Foreskin fibroblast (primary cell): ENCODE results near the genes IRF2BP1, PGLYRP1 and IGFL2.

GRCh38 chr19:45514433-45514930 lies 7.2 kb downstream of the VASP start:
- RRBS, result 67% methylated on average over 3 of the region's 13 CpGs

DNA sequence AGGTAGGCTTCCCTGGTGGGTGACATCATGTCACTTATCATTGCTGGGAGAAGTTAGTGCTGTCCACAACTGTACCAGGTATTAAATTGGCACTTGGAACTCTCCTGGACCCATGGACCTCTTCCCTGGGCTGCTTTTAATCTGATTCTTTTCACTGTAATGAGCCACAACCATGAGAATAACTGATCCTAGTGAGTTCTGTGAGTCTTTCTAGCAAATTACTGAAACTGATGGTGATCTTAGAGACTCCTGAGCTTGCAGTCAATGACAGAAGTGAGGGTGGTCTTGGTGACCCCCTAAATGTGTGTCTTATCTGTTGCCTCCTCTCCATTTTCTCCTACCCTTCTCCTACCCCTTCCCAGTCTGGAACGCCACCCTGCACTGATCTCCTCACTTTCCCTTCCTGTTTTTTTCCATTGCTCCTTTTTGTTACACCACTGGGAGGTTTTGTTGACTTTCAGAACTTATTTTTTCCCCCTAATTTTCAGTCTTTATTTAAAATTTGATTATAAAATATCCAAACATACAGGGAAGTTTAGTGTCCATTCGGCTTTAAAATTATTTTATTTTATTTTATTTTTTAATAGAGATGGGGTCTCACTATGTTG lies 25.0 kb downstream of the VASP start:
- RRBS, result no CpG with 5 or more reads among the region's 2 CpGs

DNA sequence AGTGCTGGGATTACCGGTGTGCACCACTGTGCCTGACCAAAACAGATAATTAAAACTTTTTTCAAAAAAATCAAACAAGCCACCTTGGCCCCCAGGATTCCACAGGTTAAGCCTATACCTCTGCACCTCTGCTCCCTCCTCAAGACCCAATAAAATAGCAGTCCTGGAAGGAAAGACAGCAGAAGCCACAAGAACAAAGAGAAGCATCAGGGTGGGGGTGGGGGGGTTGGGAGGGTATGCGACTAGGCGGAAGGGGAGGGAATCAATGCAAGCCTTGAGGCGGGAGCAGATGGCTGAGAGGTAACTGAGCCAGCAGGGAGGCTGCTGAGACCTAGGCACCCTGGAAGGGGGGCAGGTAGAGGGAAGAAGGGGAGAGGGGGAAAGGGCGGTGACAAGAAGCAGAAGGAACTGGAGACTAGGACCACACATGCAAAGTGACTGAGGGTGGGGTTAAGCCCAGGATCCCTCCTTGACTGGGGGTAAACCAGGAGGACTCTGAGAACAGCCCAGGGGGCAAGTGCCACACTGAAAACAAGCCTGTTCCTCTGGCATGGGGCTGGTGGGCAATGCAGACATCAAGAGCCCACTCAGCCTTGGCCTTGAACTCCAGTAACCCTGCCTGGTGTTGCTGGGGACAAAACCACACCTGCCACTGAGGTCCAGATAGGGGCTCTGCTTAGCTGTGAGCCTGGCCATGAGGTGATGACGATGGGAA lies 20.5 kb downstream of the OPA3 start:
- RRBS, result no CpG with 5 or more reads among the region's 6 CpGs

- RRBS, result no CpG with 5 or more reads among the region's 8 CpGs
Observed at GRCh38 chr19:45595615-45596288, 6.3 kb downstream of the GPR4 start.

DNA sequence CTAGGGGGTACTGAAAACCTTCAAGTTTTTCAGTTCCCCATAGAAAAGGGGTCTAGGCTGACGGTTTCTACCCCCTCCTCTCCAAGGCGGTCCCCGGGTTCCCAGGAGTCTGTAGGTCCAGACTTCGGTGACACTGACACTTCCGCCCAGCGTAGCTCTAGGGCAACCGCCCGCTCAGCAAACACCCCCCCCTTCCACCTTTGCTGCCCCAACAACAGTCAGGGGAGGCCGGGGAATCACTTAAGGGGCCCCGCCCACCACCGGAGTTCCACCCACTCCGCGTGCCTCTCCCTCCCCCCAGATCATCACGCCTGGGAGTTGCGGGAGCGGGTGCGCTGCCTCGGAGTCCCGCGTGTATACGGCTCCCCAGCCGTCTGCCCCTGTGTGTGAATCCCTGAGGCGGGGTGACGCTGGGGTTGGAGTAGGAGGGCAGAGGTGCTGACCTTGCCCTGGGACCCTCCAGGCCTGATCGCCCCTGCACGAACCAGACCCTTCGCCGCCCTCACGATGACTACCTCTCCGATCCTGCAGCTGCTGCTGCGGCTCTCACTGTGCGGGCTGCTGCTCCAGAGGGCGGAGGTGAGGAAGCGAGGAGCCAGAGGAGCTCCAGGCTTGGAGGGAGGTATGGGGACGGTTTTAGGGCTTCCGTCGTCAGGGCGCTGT lies 1.1 kb downstream of the GIPR start:
- RRBS, result no CpG with 5 or more reads among the region's 38 CpGs

- RRBS, result no CpG with 5 or more reads among the region's 4 CpGs
Observed at GRCh38 chr19:45782737-45783015, 386 bp upstream of the DMPK start.

GRCh38 chr19:45822884-45823566 lies 7.9 kb upstream of the RSPH6A start:
- RRBS, result no CpG with 5 or more reads among the region's 16 CpGs

GRCh38 chr19:45884464-45885562 lies 1.1 kb downstream of the IRF2BP1 start:
- RRBS, result 53% methylated on average over 43 of the region's 94 CpGs

GRCh38 chr19:45885782-45886332 lies at the start of gene IRF2BP1:
Gene IRF2BP1 (minus strand): TSS chr19:45886141.
- RRBS, result 2% methylated on average over 32 of the region's 78 CpGs

DNA sequence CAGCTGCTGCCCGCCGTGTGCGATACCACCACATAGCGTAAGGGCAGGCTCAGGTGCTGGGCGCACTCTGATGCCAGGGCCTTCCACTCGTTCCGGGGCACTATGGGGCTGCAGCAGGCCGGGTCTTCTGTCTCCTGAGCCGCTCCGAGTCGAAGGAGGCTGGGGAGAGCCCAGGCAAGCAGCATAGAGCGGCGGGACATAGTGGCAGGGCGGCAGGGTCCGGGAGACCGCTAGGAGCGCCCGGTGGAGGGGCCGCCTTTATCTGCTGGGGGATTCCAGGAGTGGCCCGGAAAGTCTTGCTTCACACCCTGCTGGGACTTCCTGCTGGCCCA lies at the start of gene PGLYRP1:
Gene PGLYRP1 (minus strand): TSS at position 232 of the 332 bp plus-strand sequence.
- RRBS, result 12% methylated on average over 10 of the region's 20 CpGs

DNA sequence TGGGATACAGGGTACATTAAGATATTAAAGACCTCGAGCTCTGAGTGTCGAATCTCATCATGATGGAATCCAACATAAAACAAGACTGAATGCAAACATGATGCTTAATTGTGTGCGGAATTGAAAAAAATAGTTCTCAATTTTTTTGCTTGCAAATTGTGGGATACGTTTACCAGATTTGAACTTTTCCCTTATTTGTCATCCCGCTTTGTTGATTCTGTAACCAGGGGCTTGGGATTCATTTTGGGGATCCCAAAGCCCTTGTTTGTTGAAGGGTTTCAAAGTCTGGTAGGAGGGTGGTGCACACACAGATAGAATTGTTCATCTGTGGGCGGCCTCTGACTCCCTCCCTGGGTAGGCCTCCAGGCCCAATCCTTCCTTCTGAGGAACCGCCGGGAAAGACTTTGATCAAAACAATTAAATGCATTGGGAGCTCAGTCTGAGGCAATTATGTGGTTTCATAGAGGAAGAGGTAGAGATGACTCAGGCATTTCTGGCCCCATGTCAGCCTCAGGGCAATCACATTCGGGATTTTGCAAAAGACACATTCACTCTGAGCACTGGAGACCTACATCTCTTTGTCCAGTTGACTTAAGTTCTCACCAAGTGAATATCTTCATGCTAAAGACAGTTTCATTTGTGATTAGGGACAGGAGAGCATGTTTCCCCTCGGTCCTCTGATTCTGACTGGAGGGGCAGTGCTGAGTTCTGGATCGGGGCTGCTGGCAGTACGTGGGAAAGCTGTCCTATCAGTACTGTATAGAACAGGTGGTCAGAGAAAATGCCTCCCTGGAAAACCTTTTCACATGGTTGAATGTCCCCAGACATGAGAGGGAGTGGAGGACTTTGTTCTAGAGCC lies 27.7 kb upstream of the IGFL4 start:
- RRBS, result no CpG with 5 or more reads among the region's 12 CpGs

- RRBS, result no CpG with 5 or more reads among the region's 3 CpGs
Observed at GRCh38 chr19:46131943-46132335, 7.5 kb upstream of the IGFL3 start.

DNA sequence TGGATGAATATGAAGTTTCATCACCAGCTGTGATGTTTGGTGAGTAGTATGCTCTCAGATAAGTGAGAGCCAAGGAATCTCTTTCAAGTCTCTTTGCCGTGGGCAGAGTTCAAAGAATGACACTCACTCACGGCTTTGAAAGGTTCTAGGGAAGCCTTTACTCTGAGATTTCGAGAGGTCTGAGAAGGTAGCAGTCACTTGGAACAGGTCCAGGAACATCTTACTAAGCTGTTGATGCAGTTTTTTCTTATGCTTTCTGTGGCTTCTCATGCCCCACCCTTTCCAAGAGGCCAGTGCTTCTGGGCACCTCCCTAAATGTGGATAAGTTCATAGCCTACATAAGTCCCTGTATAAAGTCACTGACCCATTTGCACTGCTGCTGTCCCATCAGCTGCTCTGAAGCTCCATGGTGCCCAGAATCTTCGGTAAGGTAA lies at the start of gene IGFL2:
Gene IGFL2 (plus strand): TSS at position 366 of the 434 bp plus-strand sequence.
- RRBS, result no CpG with 5 or more reads among the region's 4 CpGs

- RRBS, result no CpG with 5 or more reads among the region's 3 CpGs
Observed at GRCh38 chr19:46210955-46211518, 18.5 kb upstream of the IGFL1 start.

DNA sequence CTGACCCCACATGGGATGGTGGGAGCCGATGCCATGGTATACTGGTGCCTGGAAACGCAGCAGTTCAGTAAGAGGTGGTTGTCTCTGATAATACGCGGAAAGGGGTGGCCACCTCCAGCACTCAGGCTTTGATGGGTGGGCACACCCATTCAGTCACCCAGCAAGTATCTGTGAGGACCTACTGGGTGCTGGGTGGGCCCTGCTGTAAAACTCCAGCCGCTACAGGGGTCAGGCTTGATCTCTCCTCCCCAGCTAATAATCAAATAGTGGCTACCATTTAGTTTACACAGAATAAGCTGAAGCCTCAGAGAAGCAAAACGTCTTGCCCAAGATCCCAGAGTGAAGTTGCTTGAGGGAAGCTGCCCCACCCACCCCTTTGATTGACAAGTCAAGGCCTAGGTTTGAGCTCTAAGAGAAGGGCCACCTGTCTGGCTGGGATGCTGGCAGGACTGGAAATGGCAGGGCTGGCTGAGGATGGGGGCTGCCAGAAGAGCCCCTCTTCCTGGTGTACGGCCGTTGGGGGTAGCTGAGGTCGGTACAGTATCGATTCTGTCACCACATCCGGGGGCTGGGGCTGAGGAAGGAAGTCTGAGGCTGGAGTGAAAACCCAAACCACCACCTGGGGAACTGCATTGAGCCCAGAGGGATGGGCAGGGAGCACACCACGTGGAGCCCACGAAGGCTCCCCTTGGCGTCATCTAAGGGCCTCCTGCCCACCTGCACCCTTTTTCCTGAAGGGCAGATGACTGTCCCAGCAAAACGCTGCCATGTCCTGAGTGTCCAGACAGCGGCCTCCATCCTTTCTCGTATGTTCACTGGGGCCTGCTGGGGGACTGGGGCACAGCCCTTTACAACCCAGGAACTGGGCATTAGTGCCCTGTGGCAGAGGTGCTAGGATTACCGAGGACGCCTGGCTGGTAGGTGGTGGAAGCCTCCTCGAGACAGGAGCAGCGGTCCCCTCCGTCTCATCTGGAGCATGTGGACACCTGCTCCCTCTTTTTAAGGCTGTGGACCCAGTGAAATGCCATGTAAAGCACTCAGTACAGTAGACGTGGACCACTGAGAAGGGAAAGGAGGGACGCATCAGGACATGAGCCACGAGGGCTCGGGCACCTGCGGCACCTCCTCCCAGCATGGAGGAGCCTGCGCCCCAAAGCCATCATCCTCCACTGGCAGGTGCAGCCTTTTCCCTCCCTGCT lies 1.4 kb upstream of the PRKD2 start:
- RRBS, result no CpG with 5 or more reads among the region's 28 CpGs

- RRBS, result no CpG with 5 or more reads among the region's 31 CpGs
Observed at GRCh38 chr19:46723986-46724882, 7.3 kb upstream of the PRKD2 start.

DNA sequence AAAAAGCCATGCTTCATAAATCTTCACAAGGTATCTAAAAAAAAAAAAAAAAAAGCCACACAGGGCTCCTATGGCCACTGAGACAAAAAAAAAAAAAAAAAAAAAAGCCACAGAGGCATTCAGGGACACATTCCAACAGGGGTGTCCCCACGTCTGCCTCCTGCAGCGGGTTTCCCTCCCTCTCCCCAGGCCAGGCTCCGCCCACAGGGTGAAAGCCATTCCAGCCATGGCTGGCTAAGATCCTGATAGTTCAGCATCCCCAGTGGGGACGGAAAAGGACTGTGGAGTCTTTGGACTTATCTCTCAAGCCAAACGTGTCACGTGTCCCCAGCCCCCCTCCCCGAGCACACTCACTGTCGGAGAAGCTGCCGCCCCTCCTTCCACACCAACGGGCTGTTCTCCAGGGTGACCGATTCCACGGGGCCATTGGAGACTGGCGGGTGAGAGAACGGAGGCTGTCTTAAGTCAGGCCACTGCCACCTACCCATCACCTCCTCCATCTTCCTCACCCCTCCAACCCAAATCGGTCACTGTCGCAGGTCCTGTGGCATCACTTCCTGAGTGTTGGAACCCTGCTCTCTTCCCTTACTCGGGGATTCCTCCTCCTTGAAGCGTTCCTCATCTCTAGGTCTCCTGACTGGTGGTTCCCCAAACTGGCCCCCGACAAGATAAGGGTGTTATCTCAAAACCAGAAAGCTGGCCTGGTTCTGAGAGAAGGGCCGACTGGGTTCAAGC lies 9.2 kb upstream of the FKRP start:
- RRBS, result no CpG with 5 or more reads among the region's 20 CpGs

DNA sequence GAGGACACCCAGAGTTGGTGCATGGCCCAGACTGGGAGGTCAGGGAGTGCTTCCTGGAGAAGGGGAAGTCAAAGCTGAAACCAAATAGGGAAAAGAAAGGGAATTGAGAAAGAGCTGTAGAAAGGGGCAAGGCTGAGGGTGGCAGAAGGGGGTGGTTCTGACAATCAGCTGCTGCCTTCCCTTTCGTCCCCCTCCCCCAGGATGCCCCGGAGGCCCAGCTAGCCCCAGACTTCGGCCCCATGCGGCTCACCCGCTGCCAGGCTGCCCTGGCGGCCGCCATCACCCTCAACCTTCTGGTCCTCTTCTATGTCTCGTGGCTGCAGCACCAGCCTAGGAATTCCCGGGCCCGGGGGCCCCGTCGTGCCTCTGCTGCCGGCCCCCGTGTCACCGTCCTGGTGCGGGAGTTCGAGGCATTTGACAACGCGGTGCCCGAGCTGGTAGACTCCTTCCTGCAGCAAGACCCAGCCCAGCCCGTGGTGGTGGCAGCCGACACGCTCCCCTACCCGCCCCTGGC lies 9.0 kb upstream of the STRN4 start:
- RRBS, result no CpG with 5 or more reads among the region's 24 CpGs

DNA sequence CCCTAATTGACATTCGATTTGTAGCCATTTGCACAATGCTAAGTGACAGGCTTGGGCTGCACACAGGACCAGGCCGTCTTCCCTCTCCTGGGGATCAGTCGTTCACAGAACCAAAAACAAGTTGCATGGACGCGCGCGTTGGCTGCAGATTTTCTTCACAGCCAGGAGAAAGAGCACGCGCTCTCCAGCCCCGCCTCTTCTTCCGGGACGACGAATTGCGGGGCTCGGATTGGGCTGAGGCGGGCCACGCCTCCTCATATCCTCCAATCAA lies 891 bp upstream of the ARHGAP35 start:
- RRBS, result no CpG with 5 or more reads among the region's 17 CpGs

DNA sequence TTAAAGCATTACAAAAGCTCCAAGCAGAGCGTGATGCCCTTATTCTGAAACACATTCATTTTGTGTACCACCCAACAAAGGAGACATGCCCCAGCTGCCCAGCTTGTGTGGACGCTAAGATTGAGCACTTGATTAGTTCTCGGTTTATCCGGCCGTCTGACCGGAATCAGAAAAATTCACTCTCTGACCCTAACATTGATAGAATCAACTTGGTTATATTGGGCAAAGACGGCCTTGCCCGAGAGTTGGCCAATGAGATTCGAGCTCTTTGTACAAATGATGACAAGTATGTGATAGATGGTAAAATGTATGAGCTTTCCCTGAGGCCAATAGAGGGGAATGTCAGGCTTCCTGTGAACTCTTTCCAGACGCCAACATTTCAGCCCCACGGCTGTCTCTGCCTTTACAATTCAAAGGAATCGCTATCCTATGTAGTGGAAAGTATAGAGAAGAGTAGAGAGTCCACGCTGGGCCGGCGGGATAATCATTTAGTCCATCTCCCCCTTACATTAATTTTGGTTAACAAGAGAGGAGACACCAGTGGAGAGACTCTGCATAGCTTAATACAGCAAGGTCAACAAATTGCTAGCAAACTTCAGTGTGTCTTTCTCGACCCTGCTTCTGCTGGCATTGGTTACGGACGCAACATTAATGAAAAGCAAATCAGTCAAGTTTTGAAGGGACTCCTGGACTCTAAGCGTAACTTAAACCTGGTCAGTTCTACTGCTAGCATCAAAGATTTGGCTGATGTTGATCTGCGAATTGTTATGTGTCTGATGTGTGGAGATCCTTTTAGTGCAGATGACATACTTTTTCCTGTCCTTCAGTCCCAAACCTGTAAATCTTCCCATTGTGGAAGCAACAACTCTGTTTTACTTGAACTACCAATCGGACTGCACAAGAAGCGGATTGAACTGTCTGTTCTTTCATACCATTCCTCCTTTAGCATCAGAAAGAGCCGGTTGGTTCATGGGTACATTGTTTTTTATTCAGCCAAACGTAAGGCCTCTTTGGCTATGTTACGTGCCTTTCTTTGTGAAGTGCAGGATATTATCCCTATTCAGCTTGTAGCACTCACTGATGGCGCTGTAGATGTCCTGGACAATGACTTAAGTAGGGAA lies 59.8 kb downstream of the ARHGAP35 start:
- RRBS, result no CpG with 5 or more reads among the region's 26 CpGs